LHCN-M2 (cell line): ENCODE measurements around the genes ANP32A and PAQR5.

DNA sequence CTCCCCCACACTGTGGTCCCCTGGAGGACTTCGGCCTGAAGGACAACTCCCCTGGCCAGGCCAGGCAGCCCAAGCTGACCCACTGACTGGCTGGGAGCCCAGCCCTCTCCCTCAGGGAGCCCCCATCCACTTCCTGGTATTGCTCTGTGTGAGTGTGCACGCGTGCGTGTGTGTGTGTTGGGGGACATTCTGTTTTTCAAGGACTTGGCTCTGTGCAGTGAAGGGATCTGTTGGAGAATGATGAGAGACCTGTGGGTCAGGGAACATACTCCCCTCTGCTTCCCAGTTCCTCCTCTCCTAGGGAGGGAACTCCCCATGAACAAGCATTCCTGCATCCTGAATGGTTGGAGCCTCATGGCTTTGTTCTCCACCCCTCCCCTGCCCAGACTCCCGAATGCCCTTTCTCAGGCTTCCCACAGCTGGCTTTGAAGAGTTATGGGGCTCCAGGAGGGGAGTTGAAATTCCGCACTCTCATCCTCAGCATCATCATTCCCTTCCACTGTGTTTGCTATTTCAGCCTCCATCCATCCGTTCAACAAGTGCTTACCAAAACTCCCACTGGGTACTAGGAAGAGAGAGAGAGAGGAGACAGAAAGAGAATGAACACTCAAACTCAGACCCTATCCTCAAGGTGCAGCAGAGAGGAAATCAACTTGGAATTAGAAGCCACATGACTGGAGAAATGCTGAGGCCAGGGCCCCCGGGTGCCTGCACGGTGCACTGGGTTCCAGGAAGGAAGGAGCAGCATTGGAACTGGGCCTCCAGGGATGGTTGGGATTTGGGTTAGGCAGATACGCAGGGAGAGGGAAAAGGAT is 29.8 kb downstream of the CORO2B start:
- RAMPAGE, long total RNA, result no peak

DNA sequence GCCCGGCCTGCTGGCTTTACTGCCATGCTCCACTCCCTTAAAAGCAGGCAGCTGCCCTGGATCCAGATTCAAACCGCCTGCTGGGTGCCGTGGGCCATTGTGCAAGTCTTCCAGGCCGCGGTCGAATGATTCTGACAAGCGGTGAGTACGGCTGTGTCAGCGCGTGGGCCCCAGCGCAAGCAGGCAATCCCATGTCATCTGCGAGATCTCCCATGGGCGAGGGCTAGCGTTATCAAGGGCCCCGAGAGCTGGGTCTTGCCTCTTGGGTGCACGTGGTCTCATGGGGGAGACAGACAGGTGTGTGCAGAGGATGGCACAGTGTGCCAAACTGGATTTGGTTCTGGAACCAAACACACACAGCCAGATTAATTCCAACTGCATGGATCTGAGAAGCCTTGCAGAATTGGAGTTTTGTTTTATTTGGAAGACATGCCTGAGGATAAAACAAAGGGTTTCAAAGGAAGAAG is 37.7 kb downstream of the CORO2B start:
- RAMPAGE, long total RNA, result no peak

GRCh38 chr15:68618326-68618879 is 39.6 kb downstream of the CORO2B start:
- RAMPAGE, long total RNA, result no peak

GRCh38 chr15:68620488-68621673 is 42.1 kb downstream of the CORO2B start:
- RAMPAGE, long total RNA, result no peak

GRCh38 chr15:68730640-68731540 is 89.8 kb downstream of the ANP32A start:
- RAMPAGE, long total RNA, result no peak

DNA sequence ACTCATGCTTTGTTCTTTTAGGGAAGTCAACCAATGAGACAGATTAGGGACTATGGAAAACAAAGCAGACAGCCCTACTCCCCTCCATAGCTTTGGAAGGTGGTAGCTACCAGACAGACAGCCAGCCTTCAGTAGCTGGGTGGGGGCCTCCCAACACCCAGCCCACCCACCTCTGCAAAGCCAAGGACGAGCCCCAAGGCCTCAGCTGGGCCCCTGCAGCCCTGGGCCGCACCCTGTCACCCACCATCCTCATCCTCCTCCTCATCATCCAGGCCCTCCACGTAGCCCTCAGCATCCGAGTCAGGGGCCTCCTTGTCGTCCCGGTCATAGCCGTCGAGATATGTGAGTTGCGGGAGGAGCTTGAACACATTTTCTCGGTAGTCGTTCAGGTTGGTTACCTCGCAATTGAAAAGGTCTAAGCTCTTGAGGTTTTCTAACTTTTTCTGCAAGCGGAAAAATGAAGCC is 36.5 kb downstream of the ANP32A start:
- RAMPAGE, long total RNA, result no peak

DNA sequence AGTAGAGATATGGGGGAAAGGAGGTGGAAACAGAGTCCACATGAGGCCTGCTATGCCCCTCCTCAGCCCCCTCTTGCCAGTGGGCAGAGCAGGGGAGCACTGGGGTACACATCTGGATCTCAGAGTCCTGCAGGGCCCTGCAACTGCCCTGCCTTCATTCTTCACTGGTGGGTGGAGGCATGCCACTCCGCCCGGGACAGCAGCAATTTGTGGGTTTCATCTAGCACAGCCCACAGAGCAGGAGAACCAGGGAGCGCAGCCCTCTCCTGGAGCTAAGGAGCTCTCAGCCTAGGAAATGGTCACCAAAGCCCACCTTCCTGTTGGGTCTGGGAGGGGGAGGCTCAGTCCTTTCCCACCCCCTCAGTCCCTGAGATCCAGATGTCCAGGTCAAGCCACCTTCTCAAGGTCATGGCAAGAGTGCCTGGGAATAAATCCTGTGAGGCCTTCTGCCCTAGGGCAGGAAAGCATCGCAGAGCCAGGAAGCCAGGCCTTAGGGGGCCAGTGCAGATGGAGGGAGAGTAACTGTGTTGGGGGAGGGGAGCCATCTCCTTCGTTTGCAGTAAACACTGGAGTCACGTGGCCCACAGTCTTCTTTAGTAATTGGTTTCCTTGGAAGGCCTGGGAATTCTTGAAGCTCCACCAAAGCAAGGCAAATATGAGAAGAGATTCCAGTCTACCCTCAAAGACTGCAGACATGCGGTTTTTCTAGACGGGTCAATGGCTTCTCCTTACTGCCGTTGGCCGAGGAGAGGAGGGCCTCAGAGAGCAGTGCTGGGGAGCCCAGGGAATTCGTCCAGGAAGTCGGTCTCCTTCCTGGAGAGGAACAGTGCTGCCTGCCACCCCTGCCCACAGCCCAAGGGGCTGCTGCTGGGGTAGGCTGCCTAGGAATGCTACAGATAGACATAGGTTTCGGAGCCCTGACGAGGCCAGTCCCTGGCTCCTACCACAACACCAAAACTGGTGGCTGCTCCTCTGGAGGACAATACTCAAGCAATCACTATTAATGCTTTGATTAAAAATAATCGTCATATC is 30.8 kb downstream of the ANP32A start:
- RAMPAGE, long total RNA, result no peak

- RAMPAGE, long total RNA, result no peak
Measured at GRCh38 chr15:68794748-68795205, 25.9 kb downstream of the ANP32A start.

- RAMPAGE, long total RNA, result no peak
Measured at GRCh38 chr15:68818092-68818348, 2.7 kb downstream of the ANP32A start.

DNA sequence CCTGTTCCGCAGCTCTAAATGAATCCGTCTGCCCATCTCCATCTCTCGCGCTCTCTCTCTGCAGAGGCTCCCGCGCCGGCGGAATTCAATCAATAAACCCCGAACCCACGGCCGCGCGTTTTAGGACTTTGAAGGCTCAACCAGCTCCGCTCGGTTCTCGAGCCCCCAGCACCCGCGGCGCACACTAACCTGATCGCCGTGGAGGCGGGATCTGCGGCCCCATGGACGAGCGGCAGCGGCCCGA is at the start of gene ANP32A:
ANP32A (minus strand) TSS at position 186 of the 244 bp plus-strand sequence.
- RAMPAGE, long total RNA, result start-site peak on the minus strand centred at position 60 of the sequence, 6 bp wide, 20 reads; start-site peak on the minus strand centred at position 163 of the sequence, 9 bp wide, 167 reads

DNA sequence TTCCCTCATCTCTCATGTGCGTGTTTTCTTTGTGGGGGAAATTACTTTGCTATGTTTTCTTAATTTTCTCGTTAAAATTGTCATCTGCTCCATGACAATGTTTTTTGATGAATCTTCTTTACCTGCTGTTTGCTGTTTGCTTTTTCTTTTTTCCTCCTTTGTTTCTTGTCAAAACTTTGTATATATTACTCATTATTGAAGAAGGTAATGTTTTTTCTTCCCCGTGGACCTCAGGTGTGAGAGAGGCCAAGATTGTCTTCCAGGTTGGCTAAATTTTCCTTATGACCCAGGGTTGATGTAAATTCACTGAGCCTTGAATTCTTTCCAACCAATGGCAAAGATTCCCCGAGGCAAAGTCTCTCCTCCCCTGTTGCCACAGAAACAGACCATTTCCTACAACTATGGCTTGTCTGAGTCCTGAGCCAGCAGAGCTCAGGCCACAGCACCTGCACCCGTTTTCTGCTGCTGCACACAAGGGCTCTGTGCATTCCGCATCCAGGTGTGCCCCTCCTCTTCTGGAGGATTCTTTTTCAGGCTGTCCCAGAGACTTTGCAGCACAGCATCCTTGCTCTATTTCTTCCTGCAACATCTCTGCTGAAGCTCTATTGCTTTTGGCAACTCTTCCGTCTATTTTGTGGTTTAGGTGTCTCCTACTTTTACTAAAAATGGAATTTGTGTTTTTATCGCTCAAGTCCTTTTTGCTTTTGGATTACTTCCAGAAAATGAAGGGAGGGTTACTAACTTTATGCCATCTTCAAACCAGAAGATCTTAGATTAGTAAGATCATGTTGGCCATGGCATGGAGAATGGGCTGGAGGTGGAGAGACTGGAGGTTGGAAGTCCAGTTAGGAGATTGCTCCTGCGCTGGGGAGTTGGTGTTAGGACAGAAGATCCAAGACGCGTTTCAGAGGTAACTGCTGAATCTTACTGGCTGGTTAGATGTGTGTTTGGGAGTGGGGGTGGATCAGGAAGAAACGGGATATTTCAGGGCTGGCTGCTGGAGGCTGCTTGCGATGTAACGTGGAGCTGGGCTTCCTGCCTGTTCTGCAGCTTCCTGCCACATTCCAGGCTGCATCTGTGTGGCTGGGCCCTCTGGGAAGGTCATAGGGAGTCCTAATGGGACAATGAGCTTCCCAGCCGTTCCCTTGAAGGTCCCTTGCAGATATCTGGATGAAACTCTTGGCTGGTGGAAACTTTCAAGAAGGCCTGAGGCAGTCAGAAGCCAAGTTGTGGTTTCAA is 66.4 kb downstream of the NOX5 start:
- RAMPAGE, long total RNA, result no peak

- RAMPAGE, long total RNA, result no peak
Measured at GRCh38 chr15:69083936-69084647, 69.6 kb downstream of the NOX5 start.

DNA sequence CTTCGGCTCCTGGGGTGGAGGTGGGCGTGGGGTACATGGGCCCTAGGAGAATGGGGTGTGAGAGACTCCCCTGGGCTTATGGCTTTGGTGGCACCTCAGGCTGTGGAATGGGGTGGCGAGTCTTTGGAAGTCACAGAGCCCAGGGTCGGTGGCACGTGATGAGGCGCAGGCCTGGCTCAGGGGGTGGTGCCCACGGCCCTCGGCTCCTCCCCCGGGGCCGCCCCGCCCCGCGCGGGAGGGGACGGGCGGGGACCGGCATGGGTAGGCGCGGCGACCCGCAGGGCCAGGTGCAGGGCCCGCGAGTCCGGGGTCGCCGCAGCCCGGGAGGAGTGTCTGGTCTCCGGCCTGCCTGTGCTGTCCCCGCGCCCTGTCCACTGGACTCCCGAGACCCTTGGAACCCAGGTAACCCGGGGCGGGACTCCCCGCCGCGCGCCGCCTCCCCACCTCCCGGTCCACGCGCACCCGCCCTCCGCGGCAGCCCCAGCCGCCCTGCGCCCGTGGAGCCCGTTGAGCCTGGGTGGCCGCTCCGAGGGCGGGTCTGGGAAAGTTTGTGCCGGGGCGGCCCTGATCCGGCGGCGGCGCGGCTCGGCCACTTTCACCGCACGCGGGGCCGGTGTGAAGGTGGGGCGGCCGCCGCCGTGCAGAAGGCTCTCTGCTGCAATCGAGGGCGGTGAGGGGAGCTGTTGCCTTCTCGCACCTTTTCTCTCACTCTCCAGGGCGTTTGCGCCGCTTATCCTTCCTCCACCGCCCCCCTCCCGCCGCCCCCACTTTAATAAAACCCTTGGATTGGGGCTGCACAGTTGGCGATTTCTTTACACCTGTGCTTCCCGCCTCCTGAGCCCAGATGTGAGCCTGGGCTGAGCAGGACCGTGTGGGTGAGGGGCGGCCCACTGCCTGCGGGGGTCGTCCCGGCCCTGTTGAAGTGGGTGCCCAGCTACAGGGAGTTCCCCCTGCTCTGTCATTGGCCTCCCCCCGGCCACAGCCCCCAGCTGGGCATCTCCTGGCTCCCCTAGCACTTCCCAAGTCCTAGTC is at the start of gene PAQR5:
PAQR5 (plus strand) TSS at position 258 of the 1,032 bp plus-strand sequence.
- RAMPAGE, long total RNA, result start-site peak on the plus strand centred at position 257 of the sequence, 27 bp wide, 28 reads

DNA sequence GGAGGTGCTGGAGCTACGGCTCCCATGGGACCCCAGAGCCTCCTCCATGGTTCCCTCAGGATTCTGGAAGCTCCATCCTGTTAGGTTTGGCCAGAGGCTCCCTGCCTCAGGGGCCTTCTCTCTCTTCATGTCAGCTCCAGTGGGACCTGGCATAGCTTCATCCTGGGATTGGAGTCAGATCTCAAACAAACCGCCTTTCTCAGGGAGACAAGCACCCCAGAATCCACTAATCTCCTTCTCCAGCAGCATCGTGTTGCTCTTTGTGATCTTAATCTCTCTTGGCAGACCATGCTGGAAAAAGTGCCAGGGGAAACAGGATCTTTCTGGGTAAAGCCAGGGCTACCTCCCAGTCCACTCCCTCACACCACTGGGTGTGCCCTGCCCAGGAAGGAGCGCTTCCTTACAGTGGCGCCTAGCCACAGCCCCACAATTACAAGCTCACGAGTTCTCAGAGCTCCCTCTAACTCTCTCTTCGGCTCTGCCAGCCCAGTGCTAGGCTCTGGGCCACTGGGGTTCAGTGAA is 32.2 kb downstream of the RPLP1 start:
- RAMPAGE, long total RNA, result no peak

DNA sequence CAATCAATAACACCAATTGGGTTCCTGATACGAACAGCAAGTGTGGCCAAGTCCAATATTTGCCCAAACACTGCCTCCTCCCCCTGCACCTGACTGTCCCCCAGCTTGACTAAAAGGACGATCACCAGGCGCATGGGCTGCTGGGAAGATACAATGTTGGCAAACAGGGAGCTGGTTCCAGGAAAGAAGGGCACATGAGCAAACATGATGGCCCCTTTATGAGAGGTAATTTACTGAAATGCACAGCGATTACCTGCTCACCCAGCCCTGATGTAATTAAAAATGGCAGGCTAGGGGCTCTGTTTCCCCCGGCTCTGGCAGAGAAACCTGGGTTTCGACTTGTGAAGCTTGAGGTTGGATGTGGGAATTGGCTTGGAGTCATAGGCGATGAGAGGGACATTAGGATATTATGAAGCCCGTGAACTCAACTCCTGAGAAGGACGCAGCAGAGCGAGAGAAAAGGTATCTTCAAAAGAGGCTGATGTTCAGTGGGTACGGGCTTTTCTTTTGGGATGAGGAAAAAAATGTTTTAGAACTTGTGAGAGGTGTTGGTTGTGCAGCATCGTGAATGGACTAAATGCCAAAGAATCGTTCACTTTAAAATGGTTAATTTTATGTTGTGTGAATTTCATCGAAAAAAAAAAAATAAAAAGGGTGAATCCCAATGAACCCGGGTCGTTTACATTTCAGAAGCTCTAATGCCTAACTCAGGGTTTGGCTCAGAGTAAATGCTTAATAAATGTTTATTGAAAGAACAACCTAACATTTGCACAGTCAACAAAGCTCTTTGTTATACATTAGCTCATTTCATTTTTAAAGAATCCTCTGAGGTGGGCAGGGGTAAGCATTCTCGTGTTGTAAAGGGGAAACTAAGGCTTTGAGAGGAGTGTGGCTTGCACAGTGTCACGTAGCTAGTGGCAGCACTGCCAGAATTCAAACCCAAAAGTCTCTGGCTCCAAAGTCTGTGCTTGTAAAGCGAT is 109.2 kb downstream of the RPLP1 start:
- RAMPAGE, long total RNA, result no peak

DNA sequence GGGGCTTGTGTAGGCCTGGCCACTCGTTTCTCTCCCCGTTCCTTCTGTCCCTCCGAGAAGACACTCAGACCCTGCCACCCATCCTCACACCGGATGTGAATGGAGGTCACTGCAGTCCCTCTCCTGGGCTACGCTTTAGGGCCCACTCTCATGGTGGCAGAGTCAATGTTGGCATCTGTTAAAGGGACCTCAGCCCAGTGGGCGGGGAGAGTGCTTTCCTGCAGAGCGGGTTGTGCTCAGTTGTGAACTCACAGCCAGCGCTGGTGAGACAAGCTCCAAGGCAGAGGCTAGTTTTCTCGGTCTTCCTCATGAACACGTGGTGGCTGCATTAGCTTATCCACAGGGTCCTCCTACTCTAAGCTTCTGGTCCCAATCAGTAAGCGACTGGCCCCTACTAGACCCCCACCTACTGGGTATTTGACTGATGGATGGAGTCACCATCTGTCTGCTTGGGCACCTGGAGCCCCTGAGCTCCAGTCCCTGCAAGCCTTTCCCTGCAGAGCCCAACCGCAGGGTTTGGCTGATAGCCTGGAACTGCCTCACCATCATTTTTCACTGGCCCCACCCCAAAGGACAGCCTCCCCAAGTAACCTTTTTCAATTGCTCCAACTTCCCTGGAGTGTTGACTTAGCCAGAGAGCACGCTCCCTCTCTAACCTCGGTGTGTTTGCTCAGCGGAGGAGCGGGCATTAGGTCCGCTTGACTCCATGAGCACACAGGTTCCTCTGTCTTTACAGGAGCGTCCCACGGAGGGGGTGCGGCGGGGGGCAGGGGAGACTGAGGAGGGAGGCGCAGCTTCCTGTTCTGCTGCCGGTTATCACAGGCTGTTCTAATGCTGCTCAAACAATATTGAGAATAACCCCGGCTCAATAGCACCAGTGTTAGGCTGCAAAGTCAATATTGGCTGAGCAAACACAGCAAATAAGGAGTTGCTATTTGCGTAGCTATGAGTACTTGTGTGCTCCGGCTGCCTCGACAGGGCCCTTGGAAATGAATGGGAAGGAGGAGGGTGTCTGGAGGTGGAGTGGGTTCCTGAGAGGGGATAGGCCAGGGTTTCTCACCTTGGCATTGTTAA is 141.6 kb downstream of the RPLP1 start:
- RAMPAGE, long total RNA, result no peak

DNA sequence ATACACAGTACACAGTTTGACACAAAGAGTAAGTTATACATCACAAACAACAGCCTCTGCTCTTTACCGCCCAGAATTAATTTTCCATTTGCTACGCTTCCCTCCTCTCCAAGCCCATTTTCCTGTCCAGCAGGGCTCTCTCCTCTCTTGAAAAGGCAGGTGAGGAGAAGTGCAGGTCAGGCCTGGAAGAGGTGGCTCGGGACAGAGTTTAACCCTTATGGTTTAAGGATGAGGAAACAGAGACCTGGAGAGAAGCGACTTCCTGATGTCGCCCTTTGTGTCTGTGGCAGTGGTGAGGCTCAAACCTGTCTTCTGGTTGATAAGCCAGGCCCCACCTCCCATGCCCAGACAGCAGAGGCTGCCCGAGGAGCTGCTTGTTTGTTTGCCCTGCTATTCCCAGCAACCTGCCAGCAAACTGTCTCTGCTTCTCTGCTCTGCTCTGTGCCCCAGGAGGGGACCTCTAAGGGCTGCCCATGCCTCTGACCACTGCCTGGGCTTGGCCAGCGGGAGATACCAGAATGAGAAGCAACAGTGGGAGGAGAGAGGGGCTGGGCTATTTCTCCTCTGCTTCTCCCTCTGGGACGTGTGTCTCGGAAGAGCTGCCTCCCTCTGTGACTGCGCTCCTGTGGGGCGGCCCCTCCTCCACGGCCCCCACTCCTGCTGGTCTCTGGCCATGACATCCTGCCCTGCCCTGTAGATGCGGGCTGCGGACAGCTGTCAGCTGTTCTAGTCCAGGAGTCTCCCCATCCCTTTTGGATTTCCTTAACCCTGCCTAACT is 212.9 kb downstream of the RPLP1 start:
- RAMPAGE, long total RNA, result no peak

GRCh38 chr15:69755423-69756160 is 303.0 kb downstream of the RPLP1 start:
- RAMPAGE, long total RNA, result no peak

GRCh38 chr15:69794599-69795440 is 302.9 kb downstream of the TLE3 start:
- RAMPAGE, long total RNA, result no peak

- RAMPAGE, long total RNA, result no peak
Measured at GRCh38 chr15:70046261-70047372, 51.1 kb downstream of the TLE3 start.